Fibroblast of the aortic adventitia (primary cell): ENCODE measurements around a stretch of chr7.

DNA sequence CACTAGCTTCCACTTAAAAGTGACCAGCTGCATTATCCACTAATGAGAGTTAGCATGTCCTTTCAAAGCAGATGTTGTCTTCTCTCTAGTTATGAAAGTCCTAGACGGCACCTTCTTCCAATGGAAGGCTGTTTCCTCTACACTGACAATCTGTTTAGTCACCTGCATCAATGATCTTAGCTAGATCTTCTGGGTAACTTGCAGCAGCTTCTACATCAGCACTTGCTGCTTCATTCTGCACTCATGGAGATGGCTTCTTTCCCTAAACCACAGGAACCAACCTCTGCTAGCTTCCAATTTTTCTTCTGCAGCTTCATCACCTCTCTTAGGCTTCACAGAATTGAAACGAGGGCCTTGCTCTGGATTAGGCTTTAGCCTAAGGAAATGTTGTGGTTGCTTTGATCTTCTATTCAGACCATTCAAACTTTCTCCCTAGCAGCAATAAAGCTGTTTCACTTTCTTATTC lies 24.7 kb downstream of the NAMPT start:
- CAGE, long polyA plus RNA = no peak

- CAGE, long polyA plus RNA = no peak
Observed at GRCh38 chr7:106277965-106278701, 6.7 kb downstream of the NAMPT start.

DNA sequence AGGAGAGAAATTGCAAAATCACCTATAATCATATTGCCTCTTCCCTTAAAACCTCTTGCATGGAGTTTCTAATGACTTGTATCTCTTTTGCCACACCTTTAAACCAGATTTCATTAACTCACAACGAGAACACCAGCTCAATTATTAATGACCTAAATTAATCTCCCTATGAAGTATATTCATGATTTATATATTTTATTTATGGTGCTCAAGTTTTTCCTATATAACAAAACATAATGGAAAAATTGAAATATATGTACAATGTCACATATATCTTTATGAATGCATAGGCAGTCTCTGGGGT lies 3.1 kb downstream of the NAMPT start:
- CAGE, long polyA plus RNA = no peak

DNA sequence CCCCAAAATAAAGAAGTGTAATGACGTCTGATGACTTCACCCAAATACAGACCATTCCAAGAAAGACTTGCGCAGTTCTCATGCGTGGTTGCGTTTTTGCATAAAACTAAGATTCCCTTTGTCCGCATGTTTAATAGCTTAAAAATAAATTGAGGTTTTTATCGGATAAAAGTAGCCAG lies 1.0 kb upstream of the NAMPT start:
- CAGE, long polyA plus RNA = no peak

- CAGE, long polyA plus RNA = no peak
Observed at GRCh38 chr7:106414126-106414592, 129.4 kb upstream of the NAMPT start.

GRCh38 chr7:106415358-106415825 lies 130.6 kb upstream of the NAMPT start:
- CAGE, long polyA plus RNA = no peak

- CAGE, long polyA plus RNA = no peak
Observed at GRCh38 chr7:106811846-106812359, 53.2 kb upstream of the PIK3CG start.

DNA sequence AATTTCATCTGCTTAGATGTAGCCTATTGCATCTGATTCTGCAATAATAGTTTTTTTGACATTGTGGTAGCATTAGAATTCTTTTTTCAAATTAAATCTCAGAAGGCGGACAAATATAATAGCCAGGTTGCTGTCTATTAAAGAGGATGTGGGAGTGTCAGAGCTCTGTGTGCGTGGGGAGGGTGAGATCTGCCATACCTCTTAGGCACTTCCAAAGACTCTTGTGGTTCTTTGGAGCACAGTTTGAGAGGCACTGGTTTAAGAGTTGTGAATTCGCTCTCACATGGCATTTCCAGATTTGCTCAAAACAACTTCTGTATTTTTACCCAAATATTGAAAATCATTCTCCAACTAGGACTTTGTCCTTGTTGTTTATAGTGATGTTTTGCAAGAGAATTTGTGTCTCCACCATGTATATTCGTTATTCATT lies 14.0 kb downstream of the PIK3CG start:
- CAGE, long polyA plus RNA = no peak

GRCh38 chr7:106952734-106953380 lies 87.8 kb downstream of the PIK3CG start:
- CAGE, long polyA plus RNA = no peak

DNA sequence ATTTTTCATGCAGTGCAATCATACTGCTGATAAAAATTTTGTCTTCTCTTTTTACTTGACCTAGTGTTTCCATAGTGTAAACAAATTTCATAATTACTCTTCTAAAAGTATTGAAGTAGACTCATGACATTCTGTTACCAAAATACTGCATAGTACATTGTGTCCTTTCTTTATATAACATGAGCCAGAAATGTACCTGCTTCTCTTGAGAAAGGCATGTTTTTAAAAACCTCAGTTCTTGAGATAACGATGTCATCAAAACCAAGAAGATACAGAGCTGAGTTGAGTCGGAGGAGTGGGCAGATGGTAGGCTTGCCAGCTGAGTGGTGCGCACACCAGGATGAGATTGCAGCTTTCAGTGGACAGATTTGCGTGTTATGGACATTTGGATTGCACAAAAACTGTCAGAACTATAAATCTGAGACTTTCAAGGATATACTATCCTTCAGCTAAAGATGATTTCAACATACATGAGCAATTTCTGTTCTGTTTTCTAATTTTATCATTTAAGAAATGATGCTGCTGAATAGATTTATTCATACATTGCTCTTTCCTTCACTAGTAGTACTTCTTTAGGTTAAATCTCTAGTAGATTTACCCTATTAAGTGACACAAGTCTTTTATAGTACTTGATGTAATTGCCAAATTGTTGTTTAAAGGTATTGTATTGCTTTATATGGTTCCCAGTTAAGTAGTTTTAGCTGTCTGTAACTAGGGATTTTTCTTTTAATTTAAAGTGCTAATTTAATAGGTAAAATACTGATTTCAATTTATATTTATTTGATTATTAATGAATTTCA lies 25.0 kb downstream of the PRKAR2B start:
- CAGE, long polyA plus RNA = no peak

- CAGE, long polyA plus RNA = no peak
Observed at GRCh38 chr7:107103253-107103976, 58.9 kb downstream of the PRKAR2B start.

- CAGE, long polyA plus RNA = no peak
Observed at GRCh38 chr7:107171696-107172106, 2.9 kb downstream of the HBP1 start.

DNA sequence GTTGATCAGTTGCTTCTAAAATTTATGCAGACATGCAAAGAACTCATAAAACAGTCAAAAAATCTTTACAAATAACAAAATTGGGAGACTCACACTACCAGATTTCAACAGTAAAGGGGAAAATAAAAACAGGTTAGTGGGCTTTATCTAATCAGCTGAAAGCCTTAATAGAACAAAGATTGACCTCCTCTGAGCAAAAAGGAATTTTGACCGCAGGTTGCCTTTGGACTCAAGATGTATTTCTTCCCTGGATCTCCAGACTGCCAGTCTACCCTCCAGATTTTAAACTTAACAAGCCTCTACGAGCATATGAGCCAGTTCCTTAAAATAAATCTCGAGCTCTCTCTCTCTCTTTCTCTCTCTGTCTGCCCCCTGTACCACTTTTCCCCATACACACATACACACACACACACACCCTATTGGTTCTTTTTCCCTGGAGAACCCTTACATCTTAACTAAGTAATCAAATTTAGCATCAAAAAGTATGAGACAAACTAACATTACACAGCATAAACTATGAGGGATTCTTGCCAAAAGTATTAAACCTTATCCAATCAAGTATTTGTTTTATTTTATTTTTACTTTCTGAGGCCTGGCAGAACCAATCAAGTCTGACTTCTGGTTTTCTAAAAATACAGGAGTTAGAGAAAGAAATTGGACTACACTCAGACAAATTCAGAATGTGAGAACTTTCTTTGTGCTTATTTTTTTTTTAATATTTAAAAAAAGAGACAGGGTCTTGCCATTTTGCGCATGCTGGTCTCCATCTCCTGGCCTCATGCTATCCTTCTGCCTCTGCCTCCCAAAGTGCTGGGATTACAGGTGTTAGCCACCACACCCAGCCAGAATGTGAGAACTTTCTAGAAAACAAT lies 11.4 kb downstream of the BCAP29 start:
- CAGE, long polyA plus RNA = no peak

DNA sequence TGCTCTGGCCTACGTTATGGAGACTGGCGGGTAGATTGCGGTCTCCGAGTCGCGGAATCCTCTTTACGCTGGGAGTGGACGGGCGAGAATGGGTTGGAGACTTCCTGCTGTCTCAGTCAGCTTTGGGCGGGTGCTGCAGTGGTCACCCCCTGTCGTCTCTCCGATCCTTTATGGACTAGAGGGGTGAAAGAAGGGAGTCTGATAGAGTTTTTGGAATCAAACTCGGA lies 463 bp downstream of the CBLL1 start:
- CAGE, long polyA plus RNA = no peak

- CAGE, long polyA plus RNA = no peak
Observed at GRCh38 chr7:107785883-107786416, 17.1 kb downstream of the SLC26A3 start.

DNA sequence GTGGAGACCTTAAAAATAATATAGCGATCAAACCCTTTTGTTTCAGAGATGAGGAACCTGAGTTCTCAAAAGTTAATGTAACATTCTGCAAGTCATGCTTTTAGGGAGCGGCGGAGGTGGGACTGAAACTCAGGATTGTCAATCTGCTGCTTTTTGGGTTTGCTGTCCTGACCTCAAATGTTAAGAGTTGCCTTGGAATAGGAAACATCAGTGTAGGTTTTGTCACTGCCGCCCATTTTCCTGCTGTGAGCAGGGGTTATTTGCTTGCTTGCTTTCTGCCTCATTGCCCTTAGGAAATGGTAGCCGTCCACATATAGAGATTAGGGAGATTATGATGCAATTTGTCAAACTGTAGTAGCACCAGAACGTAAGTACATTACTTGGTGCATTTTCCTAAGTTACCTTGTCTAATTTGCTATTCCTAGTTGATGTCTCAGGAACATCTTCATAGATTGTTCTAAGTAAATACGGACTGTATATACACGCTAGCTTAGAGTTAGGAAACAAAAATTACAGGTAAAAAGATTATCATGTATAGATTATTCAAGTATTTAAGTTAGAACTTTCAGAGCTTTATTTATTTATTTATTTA lies 1.1 kb downstream of the DLD start:
- CAGE, long polyA plus RNA = no peak

DNA sequence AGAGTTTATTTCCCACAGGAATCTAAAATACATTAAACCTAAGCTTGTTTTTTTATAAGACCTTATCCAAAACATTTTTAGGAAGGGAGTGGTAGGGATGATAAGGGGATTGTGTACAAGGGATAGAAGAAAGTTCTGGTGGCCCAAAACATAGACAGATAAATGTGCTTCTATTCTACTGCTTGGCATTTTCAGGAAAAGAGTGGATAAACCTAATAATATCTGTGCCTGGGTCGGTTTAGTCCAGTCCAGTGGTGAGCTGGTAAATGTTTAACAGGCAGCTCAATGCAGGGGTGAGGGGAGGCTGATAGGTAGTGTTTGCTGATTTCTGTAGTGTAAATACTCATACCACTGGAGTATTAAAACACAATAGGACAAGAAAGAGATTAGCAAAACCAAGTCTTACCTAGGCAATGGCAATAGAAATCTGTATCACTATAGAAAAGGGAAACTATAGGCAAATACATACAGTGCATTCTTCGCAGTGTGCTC lies 35.4 kb downstream of the LAMB4 start:
- CAGE, long polyA plus RNA = no peak

DNA sequence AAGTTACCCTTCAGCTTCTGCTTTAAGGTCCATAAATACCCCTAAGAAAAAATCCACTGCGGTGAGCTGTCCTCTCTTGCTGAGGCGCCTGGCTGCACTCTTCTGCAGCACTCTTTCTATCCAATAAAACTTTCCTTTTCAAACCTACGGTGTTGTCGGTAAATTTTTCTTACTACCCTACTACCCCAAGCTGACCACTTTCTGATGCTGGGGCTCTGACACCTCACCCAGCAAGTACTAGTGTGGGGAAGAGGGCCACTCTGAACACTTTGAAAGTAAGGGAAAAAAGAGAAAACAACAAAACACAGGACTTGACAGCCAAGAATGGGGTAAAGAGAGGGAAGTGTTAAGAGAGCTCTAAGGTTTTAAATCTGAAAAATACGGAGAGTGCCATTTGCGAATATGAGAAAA lies 2.3 kb downstream of the PNPLA8 start:
- CAGE, long polyA plus RNA = no peak

- CAGE, long polyA plus RNA = no peak
Observed at GRCh38 chr7:108526606-108526836, 586 bp upstream of the PNPLA8 start.

- CAGE, long polyA plus RNA = no peak
Observed at GRCh38 chr7:110674787-110675260, 416.1 kb upstream of the LRRN3 start.